GM12892 (cell line): ENCODE measurements around a stretch of chr16.

DNA sequence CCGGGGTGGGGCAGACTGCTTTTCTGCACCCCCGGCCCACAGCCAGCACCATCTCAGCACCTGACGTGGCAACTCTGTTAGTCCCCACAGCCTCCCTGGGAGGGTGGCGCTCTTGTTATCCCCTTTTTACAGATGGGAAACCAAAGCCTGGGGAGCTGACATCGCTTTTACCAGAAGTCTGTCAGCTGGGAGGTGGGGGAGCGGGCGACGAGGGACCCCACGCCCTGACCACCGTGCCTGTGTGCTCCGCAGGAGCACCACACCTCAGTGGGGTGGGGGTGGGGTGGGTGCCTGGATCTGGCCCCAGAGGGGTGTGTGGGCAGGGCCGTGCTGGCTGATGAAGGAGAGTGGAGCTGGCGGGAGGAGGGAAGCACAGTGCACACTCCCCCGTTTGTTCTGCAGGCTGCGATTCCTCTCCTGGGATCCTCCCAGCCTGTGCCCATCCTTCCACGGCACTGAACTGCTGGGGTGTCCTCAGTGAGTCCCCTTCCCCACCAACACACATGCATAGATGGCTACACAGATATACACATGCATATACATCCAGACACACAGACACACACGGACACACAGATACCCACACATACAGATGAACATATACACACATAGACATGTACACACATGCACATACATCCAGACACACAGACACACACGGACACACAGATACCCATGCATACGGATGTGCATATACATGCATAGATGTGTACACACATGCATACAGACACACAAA is 115.2 kb upstream of the GSE1 start:
- RRBS: no CpG with 5 or more reads among the region's 19 CpGs

DNA sequence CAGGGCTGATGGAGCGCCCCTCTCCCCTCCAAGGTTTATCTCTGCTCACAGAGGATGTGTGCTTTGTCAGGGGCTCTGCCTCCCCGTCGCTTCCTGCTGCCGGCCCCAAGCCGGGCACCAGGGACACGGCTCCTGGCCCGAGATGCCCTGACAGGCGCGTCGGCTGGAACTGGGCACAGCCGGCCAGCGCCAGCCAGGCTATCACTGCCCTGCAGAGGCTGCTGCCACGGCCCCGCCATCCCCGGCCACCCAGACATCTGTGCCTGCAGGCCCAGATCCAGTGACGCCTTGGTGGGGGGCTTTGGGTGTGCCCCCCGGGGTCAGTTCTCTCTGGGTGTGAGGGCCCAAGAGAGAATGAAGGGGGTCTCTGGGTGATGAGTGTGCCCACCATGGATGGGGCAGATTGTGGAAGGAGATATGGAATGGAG is 95.2 kb upstream of the GSE1 start:
- RRBS: 57% methylated on average over 13 of the region's 17 CpGs

DNA sequence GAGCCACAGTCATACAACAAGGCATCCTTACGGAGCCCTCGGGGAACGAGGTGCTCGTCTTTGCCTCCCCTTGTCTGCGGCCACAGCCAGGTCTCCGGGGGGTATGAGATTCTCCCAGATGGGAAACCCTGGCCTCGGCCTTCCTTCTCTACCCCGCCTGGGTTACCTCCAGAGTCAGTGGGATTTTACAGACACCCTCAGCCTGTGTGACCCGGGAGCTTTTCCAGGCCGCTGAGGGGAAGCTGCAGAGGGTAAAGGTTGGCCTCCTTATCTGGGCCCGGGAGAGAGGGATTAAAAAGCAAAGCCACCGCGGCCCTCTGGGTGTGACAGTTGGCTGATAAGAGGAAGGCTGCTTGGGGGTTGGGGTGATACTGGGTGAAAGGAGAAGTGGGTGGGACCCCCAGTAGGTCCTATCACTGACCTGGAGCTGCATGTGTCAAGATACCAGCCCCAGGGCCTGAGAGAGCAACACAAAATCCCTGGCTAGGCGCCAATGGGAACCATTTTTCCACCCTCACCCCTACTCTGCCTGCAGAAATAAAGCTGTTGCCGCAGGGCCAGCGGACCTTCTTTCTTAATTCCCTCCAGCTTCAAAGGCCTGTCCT is 77.8 kb upstream of the GSE1 start:
- RRBS: 13% methylated on average over 3 of the region's 16 CpGs

DNA sequence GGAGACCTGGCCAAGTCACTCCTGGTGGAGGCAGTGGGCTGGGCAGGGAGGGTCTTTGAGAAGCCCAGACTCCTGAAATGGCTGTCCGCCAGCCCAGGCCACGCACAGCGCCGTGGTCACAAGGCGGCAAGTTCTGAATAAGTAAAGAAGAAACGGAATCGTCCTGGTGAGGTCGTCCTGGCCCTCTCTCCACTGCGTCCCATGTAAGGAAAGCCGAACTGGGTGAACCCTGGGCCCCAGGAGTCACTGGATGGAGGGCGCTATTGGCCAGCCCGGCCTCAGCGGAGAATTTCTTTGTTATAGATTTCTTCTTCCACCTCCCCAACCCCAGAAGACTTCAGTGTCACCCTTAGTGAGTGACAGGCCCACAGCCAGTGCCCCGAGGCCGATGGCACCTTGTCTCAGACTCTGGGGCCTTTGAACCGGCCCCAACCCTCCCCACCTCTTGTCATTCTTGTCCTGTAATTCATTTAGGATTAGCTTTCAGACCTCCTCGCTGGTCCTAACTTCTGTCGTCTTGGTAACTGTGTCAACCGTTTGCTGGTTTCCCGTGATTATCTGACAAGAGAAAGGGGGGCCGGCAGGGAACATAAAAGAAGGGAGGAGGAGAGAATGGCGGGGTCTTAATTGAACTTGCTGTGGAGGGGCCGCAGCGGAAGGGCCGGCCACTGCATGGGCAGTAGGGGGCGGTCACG is 46.7 kb upstream of the GSE1 start:
- RRBS: no CpG with 5 or more reads among the region's 27 CpGs

DNA sequence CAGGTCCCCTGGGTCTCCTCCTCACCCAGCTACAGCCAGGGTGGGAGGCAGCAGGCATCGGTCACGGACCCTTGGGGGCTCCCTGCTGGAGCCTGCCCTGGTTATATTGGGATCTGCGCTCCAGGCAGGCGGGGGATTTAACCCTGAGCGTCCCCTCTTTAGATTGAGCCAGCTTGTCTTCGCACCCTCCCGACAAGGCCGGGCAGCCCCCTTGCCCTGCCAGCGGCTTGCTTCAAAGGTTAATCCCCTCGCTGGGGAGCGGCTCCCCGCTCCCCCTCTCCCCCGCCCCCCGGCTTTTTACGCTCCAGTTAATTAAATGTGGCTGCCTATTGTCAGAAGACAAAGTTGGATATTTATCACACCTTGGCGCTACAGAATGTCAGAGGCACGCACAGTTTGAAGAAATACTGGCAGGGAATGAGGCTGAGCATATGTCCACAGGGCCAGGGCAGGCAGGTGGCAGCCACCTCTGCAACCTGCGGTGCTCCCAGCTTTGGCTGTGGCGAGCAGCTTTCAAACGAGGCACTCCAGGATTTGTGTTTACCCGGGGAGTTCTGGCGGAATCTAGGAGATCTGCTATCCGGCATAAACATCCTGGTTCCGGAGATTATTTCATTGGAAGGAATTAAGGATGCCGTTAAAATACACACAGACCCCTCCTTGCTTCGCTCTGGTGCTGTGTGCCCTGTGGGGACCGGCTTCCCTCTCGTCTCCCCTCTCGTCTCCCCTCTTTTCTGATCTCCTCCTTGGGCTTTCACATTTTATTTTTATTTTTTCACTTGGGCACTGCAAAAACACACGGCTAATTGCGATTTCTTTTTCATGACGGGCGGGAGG is 38.1 kb upstream of the GSE1 start:
- RRBS: no CpG with 5 or more reads among the region's 33 CpGs

DNA sequence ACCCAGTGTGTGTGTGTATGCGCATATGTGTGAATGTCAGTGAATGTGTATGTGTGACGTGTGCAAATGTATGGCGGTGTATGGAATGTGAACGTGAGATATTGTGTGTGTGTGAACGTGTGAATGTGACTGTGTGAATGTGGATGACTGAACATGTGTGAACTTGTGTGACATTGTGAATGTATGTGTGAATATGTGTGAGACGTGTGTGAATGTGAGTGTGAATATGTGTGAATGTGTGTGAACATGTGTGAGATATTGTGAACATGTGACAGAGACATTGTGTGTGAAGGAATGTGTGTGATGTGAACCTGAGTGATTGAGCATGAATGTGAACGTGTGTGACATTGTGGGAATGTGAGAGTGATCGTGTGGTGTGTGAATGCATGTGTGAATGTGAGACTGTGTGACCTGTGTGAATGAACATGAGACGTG is 23.5 kb upstream of the GSE1 start:
- RRBS: no CpG with 5 or more reads among the region's 9 CpGs

DNA sequence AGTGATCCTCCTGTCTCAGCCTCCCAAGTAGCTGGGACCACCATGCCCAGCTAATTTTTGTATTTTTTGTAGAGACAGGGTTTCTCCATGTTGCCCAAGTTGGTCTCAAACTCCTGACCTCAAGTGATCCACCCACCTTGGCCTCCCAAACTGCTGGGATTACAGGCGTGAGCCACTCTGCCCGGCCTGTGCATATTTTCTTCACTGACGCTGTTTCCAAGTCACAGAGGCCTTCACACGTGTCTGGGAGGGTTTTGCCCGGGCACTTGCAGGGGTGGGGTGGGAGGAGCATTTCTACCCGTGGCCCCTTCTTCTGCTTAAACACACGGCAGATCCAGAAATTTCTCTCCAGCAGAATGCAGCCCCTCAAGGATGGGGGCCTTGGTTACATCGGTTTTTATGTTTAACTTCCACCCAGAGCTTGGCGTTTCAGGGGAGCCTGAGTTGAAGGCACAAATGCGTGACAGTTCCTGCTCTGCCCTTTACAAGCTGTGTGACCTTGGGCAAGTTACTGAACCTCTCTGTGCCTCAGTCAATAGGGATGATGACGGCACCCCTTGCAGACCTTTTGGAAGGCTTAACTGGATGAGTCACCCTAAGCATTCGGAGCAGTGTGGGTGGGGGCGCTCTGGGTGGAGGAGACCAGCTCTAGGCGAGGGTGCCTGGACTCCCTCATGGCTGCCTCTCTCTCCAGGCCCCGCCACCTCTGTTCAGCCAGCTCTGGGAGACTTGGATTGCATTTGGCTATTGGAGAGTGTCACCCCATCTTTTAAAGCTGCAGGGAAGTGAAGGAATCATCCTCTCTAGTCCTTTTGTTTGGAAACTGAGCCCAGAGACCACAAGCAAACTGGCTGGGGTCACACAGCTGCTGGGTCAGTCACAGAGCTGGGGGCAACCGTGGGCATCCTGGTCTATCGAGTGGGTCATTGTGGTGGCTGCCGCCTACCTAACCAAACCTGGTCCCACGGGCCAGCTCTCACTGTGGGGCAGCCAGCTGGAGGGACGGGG is 20.6 kb upstream of the GSE1 start:
- RRBS: 46% methylated on average over 4 of the region's 20 CpGs

DNA sequence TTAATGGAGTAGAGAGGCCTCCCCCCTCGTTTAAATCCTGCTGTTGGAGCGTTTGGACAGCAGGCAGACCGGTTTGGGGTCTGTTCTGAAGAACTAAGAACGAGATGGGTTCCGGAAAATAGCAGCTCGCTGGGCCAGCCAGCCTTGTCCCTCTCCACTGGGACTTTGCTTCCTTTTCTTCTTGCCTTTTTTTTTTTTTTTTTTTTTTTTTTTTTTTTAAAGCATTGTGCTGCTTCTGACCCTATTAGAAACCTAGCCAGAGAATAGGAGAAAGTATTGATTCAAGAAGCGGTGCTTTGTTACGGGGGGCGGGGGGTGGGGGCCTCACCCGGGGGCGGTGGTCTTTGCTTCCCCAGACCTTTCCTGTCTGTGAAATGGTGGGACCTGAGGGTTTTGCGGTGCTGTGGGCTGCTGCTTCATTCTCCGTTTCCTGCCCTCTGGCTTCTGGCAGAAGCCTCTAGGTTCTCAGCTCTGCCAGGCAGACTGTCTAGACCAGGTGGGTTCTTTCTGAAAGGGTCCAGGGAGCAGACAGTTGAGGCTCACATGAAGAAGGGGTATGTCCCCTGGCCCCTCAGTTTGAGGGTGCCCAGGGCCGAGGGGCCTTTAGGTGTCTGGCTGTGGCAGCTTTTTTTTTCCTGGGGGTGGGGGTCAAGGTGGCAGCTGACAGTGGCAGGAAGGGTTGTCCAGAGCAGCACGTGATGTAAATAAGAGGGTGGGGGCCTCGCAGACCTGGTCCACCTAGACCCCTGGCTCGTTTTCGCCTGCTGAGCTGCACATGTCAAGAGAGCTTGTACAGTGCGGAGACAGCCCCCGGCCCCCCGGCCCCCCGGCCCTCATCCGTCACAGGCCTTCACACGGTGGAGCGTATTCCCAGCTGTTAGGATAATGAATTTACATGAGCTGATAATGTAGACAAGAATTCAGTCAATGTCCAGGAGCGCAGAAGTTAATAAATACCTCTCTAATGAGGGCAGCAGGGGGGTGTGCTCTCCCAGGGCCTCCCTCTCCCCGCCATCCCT is 14.0 kb downstream of the GSE1 start:
- RRBS: no CpG with 5 or more reads among the region's 27 CpGs

DNA sequence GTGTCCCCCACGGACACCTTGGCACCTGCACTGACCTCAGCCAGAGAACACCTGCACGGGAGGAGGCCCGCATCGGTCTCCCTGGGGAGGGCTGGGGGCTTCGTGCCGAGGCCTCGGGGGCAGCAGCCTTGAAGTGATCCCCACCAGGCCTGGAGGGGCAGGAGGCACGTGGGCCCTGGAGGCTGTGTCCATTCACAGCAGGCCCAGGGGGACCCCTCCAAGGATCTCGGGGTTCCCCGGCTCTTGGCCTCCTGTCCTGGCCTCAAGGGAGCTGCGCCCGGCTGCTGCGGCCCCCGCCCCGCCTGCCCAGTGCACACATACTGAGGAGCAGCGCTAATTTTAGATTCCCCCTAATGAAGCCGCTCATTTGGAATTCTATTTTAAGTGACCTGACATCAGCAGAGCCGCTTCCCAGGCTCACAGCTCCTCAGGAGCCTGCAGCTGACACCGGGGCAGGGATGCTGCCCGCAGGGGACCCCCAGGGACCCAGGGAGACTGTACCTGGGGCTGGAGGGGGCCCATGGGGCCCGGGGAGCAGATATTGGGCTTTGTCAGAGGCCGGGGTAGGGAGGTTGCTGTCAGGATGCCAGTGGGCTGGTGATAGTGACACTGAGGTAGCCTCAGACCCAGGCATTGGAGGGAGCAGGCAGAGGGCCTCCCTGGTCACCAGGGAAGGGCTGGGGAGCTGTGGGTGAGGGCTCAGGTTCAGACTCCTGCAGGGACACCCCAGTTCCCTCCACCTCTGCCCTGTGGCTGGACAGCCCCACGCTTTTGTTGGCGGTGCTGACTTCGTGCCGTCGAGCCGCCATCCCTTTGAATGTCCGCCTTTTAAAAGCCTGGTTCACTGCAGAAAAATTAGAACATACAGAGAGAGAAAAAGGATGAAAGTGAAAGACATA is 15.0 kb downstream of the GSE1 start:
- RRBS: 85% methylated on average over 3 of the region's 29 CpGs

- RRBS: 91% methylated on average over 4 of the region's 24 CpGs
These were observed 22.8 kb downstream of the GINS2 start for GRCh38 chr16:85665760-85666495.

DNA sequence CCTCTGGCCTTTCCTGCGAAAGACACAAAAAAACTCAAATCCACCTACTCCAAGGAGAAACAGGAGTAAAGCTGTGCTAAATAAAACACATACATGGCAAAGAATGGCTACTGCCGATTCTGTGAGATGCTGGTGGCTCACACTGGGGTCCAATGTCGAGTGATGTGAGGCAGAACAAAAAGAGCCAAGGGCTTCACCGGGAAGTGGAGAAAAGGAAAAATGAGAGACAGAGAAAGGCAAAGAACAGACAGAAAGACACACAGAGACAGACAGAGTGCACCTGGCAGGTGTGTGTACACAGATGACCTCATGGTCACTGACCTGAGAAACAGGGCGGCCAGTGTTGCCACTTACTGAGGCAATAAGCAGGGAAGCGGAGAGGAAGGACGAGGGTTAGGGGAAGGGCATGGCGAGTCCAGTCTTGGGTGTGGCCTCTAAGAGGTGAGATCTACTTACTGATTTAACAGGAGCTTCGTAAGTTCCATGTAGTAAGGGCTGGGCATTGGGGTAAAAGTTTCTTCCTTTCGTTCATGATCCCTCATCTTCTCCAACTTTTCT is 7.5 kb downstream of the GINS2 start:
- RRBS: no CpG with 5 or more reads among the region's 10 CpGs

DNA sequence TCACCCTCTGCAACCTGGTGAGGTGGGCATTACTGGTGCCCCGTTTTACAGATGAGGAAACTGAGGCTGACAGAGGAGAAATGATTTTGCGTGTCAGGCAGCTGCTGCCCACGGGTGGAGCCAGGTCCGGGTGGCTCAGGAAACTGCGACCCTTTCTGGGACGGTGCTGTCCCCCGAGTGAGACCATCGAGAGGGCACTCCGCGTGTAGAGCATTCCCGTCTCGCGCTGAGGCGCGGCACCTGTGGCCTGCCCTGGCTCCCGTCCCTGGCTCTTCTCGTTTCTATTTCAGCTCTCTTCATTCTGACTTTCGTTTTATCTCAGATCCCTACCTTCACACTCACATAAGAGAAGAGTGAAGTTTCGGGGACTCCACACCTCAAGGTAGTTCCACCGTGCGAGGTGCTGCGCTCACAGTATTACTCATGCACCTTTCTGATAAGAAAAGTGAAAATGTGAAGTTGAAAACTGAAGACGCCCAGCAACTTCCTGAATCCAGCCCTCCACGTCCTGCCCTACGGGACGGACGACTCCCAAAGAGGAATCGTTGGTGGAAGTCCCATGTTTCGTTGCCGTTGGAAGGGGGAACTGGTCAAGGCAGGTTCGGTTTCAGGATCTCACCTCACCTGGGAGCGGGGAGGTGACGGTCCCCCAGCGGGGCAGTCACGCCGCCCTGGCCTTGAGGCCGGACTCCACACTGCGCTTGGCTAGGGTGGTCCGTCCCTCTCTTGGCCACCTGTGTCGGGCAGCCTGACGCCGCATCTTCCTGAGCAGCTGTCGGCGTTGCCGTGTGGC is 48.8 kb downstream of the IRF8 start:
- RRBS: no CpG with 5 or more reads among the region's 45 CpGs

DNA sequence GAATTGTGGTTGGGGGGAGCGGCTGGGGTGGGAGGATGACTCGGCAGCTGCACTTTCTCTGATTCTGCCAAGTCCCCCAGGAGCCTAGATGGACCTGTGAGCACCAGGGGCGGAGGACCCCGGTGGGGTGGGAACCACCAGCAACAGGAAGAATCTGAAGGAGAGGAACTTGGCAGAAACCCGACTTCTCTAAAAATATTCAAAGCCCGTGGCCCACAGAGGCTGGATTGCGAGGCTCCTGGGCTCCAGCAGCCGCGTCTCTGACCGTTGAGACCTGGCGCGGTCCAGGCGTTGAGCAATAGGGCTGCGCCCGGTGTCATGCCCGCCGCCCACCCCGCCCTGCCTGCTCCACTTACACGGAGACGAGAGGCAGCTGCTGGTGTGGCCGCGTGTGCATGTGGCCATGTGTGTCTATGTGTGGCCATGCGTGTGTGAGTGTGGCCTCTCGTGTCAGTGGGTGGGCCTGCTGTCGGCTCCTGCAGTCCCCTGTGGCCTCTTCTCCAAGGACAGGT is 83.6 kb downstream of the IRF8 start:
- RRBS: no CpG with 5 or more reads among the region's 25 CpGs

DNA sequence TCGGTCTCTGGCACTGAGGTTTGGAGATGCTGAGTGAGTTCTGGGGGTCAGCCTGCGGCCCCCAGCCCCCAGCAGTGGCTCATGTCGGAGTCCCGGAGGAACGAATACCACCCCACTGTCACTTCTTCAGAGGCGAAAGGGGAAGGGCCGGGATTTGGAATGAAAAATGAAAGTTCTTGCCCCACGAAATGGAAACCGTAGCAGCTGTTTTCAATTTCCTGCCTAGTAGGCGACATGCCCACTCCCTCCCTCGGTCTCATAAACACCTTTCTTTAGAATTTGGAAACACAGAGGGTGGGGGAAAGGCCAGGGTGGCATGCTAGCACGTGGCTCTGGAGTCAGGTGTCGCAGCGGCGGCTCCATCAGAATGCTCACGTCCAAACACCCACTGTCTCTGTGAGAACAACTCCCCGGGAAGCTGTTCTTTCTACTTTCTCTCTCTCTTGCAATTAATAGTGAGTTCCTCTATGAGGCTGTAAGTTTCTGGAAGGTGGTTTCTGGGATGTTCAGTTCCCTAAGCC is 96.8 kb downstream of the IRF8 start:
- RRBS: no CpG with 5 or more reads among the region's 17 CpGs

GRCh38 chr16:86002024-86002553 is 103.1 kb downstream of the IRF8 start:
- RRBS: no CpG with 5 or more reads among the region's 5 CpGs

DNA sequence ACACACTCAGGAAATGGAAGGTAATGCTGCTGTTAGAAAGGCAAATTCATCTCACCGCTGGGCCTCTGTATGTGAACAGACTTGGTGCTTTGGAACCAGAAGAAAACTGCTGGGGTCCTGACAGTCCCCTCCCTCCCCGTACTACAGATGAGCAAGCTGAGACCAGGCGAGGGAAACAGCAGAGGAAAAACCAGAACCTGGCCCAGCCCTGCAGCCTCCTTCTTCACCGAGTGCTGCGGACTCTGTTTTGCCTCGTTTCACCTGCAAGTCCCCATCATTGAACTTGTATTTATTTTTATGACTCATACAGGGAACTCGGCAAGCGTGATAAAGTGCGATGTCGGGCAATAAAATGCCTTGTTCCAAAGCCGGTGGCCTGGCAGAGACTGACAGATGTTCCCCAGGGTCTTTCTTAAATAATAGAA is 128.4 kb downstream of the IRF8 start:
- RRBS: no CpG with 5 or more reads among the region's 11 CpGs

DNA sequence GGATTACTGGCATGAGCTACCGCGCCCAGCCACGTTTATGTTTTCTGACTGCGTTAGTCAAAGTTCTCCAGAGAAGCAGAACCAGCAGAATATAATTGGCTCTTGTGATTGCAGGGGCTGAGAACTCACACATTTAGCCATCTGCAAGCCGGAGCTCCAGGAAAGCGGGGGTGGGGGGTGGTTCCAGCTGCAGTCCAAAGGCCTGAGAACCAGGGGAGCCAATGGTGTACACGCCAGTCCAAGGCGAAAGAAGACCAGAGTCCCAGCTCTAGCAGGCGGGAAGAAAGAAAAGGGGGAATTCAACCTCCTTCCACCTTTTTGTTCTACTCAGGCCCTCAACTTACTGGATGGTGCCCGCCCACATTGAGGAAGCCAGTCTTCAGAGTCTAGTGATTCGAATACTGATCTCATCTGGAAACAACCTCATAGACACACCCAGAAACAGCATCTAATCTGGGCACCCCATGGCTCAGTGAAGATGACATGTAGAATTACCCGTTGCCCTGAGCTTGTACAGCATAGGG is 263.7 kb downstream of the IRF8 start:
- RRBS: no CpG with 5 or more reads among the region's 12 CpGs

- RRBS: no CpG with 5 or more reads among the region's 15 CpGs
These were observed 266.2 kb upstream of the FOXF1 start for GRCh38 chr16:86243999-86244727.

- RRBS: 22% methylated on average over 2 of the region's 12 CpGs
These were observed 212.2 kb upstream of the FOXF1 start for GRCh38 chr16:86298187-86298488.

DNA sequence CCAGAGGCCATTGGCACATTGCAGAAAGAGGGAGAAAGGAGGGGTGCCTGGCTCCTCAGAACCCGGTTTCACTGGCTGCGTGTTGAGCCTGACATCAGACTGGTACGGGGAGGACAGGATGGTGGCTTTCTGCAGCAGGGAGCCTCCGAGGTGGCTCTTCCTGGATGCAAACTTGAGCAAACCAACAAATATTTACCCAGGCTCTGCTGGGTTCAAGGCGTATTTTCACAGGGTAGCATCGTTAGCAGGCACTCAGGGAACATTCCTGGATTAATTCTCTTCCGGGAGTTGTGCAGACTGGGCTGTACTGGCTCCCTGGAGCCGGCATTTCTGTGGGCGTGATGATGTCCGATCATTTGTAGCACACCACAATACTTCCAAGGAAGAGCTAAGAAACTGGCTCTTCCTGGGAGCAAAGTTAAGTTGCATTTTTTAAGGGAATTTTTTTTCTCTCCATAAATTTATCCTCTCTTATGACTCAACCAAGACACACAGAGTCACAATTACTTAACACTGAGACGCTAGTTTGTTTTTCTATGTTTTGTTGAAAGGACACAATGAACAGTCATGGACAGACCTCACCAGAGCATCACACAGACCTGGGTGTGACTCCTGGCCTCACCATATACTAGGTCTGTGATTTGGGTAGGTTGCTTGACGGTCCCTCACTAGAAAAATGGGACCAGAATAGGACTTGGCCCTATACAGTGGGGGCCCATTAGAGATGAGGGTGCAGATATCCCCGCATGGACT is 211.6 kb upstream of the FOXF1 start:
- RRBS: 13% methylated on average over 1 of the region's 13 CpGs